ENCODE measurements around the gene SGSM1.

- PRO-cap, result no peak
Measured at GRCh38 chr22:24183169-24183962, 2.1 kb downstream of the SUSD2 start.

DNA sequence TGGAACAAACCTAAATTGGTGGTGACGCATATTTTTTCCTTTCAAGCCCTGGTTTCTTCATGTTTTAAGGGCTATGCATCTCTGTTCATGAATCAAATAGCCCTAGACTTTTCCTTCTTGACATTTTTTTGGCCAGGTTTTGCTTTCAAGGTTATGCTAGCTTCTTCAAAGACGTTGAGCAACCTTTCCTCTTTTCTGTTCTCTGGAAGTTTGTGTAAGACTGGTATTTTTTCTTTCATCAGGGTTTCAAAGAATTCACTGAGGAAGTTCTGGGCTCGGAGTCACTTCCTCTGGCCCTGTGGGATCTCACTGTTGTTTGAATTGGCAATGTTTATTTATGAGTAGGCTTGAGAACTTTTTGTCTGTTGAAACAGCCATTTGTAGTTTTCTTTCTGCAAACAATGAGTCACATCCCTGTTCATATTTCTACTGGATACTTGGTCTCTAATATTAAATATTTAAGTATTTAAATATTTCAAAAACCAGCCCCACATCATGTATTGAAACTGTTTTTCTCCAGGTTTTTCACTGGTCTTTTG, 26.7 kb downstream of the SUSD2 start:
- PRO-cap, result no peak

DNA sequence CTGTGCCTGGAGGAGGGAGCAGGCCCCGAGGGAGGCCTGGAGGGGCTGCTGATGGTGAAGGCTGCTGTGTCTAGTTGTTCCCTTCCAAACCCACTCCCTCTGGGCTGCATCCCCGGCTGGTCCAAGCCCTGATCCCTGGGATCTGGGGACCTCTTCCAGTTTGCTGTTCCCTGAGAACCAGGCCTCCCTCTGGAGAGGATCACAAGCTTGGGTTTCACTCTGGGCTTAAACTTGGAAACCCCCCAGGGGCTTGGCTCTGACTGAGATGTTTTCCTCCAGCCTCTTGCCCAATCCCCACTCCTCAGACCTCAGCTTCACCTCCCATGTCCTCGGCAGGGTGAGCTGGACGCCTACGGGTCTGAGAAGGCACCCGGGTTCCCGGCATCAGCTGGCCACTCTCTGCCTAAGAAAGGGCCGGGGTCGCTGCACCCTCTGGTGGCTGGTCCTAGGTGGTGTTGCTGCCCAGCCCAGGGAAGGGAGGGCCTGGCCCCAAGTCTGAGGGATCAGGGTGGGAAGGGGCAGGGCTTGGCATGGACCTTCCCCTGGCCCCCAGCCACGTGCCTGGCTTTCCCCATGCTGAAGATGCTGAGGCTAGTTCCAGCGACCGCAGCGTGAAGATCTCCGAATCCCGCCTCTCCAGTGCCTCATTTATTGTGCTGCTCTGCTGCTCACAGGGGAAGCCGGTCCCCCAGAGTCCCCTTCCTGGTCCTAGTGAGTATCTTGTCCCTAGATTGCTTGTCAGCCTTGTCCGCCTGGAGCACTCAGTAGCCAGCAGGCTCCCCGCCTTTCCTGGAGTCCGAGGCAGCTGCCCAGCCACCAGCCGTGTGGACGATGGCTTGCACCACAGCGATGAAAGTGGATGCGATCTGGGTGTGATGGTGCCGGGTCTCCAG, 2.7 kb upstream of the GGT5 start:
- PRO-cap, result no peak

DNA sequence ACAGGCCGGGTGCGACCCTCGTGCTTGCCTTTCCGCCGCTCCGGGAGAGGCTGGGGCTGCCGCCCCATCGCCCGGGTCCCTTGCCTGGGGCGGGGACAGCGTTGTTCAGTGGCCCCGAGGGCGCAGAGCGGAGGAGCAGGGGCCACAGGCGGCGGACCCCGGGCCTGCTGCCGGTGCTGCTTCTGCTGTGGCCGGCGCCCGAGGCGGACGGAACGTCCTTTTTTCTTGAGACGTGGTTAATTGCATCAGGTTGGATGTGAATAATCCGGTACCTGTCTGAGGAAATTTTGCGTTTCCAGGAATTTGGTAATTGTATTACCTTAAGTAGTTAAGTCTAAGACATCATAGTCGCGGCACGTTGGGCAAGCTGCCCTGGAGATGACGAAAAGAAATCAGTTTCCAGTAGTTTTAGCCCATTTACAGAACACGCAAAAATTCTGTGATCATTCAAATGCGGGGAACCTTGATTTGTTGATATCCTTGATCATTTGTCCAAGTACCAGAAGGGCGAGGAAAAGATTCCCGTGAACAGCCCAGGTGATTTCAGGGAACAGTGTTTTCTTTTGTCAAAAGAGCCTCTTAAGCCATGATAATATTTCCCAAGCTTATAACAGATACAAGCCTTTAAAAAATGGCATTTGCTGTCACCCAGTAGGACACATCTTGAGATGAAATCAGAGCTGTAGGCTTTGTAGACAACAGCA, 814 bp downstream of the SPECC1L start:
- PRO-cap, result no peak

DNA sequence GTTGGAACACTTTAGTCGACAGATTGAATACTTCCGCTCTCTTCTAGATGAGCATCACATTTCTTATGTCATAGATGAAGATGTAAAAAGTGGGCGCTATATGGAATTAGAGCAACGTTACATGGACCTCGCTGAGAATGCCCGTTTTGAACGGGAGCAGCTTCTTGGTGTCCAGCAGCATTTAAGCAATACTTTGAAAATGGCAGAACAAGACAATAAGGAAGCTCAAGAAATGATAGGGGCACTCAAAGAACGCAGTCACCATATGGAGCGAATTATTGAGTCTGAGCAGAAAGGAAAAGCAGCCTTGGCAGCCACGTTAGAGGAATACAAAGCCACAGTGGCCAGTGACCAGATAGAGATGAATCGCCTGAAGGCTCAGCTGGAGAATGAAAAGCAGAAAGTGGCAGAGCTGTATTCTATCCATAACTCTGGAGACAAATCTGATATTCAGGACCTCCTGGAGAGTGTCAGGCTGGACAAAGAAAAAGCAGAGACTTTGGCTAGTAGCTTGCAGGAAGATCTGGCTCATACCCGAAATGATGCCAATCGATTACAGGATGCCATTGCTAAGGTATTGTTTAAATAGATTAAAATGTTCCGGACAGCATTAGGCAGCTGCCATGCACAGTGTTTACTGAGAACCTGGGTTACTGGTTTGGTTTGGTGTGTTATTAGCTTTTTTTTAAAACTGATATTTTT, 51.9 kb downstream of the SPECC1L start:
- PRO-cap, result no peak

DNA sequence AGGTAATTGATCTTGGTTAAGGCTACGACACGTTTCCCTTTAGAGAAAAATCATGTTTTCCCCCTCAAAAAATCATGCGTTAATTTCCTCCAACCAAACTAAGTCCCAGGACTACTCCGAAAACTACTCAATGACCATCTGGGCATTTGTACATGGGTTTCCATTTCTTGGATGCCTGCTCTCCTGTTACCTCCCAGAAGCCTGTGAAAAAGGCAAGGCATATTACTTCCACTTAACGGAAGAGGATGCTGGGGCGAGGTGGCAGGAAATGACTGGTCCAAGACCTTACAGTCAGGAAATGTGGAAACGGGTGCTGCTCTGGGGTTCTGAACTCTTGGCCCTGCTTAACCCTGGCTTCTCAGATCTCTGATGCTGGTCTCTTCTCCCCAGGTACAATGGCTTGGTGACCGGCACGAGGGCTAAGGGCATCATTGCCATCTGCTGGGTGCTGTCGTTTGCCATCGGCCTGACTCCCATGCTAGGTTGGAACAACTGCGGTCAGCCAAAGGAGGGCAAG, 12.9 kb downstream of the ADORA2A start:
- PRO-cap, result no peak

GRCh38 chr22:24493550-24494029, 1.5 kb upstream of the UPB1 start:
- PRO-cap, result no peak

GRCh38 chr22:24539790-24540442, 15.0 kb downstream of the GUCD1 start:
- PRO-cap, result bidirectional peak, plus-strand start at chr22:24540321, minus-strand start at chr22:24540049

- PRO-cap, result bidirectional peak, plus-strand start at chr22:24806247, minus-strand start at chr22:24806155
Measured at GRCh38 chr22:24805767-24806551, at the start of gene SGSM1. TSS of gene SGSM1 (plus strand) at chr22:24806211.

DNA sequence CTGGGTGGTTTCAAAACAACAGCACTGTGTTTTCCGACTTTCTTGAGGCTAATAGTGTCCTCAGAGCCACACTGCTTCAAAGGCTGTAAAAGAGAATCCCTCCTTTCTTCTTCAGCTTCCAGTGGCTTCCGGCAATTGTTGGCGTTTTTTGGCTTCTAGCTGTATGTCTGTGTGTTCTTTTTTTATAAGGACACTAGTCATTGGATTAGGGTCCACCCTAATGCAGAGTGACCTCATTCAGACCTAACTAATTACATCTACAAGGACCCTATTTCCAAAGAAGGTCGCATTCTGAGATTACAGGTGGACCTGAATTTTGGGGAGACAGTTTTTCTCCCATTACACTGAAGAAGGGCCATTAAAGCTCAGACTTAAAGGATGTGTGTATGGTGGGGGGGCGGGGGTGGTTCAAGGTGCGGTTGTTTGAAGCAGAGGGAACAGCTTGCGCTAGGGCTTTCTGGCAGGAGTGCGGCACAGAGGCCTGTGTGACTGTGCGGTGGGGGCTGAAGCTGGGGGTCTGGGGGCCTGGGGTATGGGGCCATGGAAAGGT, 30.8 kb downstream of the KIAA1671 start:
- PRO-cap, result no peak

GRCh38 chr22:25015152-25015822, 62.8 kb downstream of the KIAA1671 start:
- PRO-cap, result no peak

DNA sequence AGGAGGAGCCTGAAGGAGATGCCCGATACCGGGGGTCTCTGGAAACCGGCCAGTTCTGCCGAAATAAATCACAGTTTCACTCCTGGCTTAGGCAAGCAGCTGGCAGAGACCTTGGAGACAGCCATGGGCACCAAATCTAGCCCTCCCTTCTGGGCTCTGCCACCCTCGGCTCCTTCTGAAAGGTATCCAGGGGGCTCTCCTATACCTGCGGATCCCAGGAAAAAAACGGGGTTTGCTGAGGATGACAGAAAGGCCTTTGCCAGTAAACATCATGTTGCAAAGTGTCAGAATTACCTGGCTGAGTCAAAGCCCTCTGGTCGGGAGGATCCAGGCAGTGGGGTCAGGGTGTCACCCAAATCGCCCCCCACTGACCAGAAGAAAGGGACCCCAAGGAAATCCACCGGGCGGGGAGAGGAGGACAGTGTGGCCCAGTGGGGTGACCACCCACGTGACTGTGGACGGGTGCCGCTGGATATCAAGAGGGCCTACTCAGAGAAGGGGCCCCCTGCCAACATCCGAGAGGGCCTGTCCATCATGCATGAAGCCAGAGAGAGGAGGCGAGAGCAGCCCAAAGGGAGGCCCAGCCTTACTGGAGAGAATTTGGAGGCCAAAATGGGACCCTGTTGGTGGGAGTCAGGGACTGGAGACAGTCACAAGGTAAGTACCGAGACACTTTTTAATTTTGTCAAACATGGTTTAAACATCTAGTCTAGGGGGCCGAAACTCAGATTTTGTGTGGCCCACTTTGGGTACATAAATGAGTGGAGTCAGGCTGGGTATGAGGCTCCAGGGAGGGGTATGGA, 88.6 kb downstream of the KIAA1671 start:
- PRO-cap, result no peak

DNA sequence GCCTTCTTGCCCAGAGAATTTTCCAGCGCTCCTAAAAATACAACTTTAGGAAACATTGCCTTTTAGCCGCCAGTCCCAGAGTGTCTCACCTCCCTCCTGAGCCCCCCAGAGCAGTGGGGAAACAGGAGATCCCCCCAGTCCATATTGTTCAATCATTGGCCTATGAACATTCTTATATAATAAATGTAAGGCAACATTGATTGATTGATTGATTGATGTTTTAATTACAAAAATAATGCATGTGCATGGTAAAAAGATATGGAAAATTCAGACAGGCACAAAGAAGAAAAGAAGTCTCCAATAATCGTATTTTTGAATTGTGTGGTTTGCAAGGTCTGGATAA, 118.8 kb downstream of the KIAA1671 start:
- PRO-cap, result bidirectional peak, plus-strand start at position 55 of the sequence, minus-strand start outside the sequence

GRCh38 chr22:25110638-25111660, 88.7 kb upstream of the CRYBB3 start:
- PRO-cap, result unidirectional peak, plus-strand start at chr22:25110837; unidirectional peak, plus-strand start at chr22:25111191

- PRO-cap, result bidirectional peak, plus-strand start at chr22:25113204, minus-strand start at chr22:25113080; bidirectional peak, plus-strand start at chr22:25113539, minus-strand start at chr22:25113461
Measured at GRCh38 chr22:25112812-25113943, 86.5 kb upstream of the CRYBB3 start.

DNA sequence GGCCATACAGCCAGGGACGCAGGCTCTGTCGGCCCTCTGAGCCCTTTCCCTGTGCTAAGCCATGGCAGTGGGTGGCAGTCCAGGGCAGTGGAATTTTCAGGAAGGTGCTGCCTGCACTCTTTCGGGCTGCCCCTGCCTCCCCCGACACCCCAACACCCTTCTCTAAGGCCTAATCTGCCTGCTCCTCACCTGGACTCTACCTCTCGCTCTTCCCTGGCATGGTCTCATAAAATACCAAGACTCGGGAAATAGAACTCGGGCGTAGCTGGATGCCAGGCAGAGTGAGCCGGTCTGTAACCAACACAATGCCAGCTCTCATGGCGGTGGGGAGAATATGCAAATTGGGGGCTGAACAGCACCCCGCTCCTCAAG, 49.3 kb upstream of the CRYBB3 start:
- PRO-cap, result no peak

GRCh38 chr22:25742774-25743393, 896 bp downstream of the MYO18B start:
- PRO-cap, result no peak

DNA sequence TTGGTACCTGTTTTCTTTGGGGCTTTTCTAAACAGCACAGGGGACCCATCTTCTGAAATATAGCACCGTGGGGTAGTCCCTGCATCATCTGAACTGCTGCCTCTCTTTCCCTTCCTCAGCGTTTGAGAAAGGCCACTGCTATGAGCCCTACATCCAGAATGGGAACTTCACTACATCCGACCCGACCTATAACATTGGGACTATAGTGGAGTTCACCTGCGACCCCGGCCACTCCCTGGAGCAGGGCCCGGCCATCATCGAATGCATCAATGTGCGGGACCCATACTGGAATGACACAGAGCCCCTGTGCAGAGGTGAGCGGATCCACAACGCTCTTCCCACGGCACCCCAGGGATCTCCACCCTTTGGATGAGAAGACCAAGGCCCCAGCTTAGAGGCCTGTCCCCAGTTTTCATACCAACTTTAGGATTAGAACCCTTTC, 117.4 kb upstream of the ASPHD2 start:
- PRO-cap, result no peak

DNA sequence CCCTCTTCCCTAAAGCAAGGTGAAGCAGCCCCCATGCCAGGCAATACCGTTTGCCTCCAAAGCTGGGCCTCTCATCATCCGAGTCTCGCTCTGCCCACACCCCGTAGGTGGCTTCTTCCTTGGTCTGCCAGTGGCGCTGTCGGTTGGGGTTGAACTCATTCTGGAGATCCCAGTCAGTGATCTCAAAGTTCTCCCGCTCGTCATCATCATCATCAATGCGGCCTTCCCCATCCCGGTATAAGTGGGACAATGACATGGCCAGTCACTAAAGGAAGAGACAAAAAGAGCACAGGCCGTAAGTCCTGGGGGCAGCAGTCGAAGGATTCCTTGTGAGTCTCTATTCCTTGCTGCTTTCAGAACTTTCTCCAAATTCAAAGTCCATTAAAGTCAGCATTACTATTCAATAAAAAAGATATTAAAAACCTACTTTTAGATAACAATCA, 2.2 kb downstream of the TFIP11 start:
- PRO-cap, result no peak

GRCh38 chr22:26527071-26527531, 14.8 kb upstream of the TFIP11 start:
- PRO-cap, result unidirectional peak, minus-strand start at chr22:26527257; unidirectional peak, minus-strand start at chr22:26527347